Measurements from ENCODE around the gene ACTL8.

DNA sequence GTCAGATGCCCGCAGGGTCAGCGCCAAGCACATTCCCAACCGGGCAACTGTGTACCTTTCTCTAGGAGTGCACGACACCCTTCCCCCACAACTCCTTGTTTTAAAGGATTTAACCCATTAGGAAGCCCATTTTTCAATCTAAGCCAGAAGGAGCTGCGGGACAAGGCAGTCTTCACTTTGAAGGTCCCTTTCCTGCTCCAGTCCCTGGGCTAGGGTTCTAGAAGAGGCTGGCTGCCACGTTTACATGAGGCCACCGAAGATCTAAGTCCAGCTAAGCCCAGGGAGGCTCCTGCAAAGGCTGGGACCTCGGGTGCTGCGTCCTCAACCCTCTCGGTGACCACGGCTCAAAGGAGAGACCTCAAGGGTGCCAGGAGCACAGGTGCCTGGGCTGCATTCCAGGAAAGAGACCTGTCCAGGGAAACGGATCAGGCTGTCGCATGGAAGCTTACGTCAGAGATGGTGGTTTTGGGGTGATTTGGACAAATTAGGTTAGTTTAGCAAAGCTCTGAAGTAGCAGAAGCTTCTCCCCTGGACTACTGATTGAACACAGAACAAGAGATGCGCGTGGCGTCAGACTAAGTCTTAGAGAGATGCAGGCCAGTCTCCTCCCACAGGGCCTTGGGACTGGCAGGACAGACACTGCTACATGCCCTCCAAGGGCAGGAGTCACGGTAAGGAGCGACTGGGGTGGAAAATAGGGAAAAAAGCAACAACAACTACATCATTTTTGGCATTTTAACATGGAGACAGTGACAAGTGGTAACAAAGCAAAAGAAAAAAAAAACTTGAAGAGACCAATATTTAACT lies 32.3 kb downstream of the RCC2 start:
- PRO-cap: no peak

GRCh38 chr1:17593120-17593906 lies 53.8 kb downstream of the ARHGEF10L start:
- PRO-cap: no peak

GRCh38 chr1:17605562-17606300 lies 66.2 kb downstream of the ARHGEF10L start:
- PRO-cap: no peak

DNA sequence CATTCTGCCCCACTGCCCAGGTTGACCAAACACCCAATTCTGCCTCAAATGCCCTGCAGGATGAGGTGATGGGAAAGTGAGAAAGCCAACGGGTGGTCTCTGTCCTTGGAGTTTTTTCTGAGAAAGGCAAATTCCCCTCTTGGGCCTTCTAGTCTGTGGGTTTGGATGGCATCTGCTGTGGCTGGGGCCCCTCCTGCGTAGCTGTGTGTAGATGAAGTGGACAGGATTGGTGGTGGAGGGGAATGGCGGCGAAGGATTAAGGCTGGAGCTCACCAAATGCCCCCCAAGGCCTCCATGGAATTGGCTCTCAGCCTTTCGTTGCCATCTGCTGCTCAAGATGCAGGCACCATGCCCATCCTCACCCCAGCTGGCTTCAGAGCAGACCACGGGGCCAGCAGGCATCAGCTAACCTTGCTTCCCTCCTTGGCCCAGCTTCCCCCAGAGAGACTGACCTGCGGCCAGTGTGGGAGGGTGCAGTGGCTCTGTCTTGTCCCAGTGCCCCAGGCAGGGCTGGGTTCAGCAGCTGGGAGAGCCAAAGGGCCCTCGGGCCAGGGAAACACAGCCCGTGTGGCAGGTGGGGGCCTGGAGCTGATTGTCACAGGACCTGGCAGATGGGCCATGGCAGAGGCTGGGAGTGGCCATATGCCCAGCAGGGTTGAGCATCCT lies 66.9 kb upstream of the ACTL8 start:
- PRO-cap: no peak

GRCh38 chr1:17755140-17755522 lies at the start of gene ACTL8:
Gene ACTL8, plus strand, starts transcription at chr1:17755333.
- PRO-cap: no peak

DNA sequence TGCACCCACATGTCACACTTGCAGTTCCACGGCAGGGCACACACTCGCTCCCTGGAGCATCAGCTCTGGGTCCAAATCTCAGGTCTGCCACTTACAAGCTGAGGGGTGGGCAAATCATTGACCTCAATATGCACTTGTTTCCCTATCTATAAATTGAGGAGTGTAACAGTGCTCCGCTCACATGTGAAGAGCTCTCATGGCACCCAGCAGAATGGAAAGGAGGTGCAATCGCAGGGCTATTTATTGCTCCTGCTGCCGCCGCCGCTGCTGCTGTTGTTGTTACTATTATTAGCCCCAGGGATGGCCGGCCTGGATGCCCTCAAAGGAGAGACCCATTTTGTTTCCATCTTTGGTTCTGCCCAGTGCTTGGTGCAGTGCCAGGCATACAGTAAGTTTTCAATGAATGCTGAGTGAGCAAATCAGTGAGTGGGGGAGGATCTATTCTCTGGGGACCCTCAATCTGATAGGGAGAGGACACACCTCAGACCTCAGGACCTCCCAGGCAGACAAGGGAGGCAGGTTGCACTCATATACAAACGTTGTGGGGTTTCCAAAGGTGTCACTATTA lies 136.1 kb downstream of the ACTL8 start:
- PRO-cap: no peak

- PRO-cap: no peak
Measured at GRCh38 chr1:18107162-18107451, 491 bp upstream of the IGSF21 start.

GRCh38 chr1:18900098-18900753 lies 2.1 kb downstream of the ALDH4A1 start:
- PRO-cap: no peak

DNA sequence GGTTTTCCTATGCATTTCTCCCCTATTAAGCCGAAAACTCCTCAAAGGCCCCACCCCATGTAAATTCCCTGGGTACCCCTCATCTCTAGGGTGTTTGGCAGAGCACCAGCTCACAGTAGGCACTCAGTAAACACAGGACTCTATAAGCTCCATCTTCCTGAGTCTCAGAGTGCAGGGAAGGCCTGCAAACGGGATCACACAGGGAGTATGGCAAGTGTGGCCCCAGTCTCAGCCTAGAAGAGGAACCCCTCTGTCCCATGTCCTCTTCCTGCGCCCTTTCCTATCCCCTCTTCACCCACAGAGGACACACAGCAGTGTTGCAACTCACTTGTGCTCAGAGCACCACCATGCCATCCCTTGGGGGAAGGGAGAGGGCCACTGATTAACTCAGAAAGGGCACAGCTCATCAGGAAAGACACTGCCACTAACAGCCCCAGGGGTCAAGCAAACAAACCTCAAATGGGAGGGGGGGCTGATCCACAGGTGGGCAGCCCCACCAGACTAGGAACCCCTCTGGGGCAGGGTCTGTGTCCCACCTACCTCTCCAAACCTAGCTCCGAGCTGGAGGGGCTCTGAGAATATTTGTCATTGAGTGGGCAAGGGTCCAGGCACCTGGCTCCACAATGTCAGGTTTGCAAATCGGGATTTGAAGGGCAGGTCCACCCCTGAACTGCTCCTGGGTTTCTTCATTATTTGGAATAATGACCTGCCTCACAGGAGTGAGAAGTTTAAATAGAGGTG lies 1.2 kb downstream of the ALDH4A1 start:
- PRO-cap: no peak

DNA sequence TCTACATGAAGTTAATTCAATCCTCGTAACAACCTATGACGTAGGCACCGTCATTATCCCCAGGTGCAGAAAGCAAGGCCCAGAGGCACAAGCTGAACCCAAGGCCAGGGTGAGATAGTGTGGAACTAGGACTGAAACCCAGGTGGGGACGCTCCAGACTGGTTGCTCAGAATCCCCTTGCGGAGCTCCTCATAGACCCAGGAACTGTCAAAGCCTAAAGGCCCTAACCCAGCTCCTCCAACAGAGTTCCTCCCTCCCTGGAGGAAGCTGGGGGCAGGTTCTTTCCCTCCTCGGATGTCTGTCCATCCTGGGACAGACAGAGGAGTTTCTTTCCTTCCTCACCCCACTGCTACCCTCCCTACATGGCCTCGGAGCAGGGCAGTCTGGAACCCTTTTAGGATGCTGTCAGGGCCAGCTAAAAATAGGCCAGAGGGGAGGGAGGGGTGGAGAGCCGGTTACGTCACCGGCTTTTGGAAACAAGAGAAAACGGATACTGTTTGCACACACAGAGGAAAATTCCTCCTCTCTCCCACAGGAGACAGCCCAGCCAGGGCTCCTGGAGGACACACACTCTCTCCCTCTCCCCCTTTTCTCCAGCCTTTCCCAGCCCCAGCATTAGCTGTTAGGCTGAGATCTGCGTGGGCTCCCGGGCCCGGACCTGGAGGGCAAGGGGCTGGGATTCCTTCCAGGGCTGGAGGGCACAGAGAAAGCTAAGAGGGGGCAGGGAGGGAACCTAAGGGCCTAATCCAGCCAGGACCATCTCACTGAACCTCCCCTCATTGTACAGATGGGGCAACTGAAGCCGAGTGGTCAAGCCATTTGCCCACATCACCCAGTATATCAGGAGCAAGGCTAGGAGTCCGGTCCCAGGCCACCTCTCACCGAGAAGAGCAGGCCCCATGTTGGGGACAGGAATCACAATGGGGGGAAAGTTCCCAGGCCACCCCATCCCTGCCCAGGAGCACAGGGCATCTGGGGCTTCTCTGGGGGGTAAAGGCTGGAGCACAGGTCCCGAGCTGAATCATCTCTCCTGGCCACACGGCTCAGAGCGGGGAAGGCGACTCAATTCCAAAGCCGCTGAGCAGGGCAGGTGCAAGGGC lies 20.0 kb upstream of the ALDH4A1 start:
- PRO-cap: no peak

DNA sequence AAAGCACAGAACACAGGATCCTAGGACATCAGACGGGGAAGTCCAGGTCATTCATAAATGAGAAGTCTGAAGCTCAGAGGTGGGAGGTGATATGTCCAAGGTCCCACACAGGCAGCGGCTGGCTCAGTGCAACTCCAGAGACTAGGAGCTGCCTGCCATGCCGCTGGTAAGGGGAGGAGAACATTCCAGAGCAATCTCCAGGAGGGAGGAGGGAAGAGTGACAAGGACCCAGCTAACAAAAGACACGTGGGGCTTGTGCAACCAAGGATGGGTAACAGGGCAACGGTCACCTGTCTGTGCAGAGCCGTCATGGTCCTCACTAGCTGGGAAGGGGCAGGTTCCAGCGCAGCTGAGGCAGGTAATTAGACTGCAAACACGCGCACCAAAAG lies 19.5 kb downstream of the IFFO2 start:
- PRO-cap: no peak

- PRO-cap: no peak
Measured at GRCh38 chr1:18965655-18966365, 9.3 kb upstream of the IFFO2 start.

DNA sequence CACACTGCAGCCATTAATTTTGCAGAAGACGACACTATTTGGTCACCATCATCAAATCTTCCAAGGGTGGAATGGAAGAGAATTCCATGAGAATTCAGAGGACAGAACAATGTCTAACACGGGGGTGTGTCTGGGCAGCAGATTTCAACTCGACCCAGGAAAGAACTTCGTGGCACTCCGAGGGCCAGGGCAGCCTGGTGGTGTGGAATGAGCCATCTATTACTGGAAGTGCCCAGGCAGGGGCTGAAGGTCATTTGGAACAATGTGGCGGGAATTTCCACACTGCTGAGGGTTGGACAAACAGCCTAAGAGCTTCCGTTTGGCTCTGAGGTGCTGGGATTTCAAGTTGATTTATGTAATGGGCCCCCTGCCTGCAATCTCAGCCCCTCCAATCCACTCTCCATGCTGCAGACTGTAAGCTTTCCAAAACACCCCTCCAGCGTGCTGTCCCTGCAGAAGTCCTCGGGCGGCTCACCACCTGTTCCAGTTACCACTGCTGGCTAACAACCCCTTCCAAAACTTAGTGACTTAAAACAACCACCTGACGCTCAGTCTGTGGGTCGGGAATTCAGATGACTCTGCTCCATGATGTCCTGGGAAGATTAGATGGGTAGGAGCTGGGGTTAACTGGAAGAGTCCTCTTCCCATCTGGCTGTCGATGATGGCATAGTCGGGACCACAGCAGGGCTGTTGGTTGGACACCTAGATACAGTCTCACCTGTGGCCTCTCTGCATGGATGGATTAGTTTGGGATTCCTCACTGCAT lies 89.5 kb upstream of the IFFO2 start:
- PRO-cap: no peak

DNA sequence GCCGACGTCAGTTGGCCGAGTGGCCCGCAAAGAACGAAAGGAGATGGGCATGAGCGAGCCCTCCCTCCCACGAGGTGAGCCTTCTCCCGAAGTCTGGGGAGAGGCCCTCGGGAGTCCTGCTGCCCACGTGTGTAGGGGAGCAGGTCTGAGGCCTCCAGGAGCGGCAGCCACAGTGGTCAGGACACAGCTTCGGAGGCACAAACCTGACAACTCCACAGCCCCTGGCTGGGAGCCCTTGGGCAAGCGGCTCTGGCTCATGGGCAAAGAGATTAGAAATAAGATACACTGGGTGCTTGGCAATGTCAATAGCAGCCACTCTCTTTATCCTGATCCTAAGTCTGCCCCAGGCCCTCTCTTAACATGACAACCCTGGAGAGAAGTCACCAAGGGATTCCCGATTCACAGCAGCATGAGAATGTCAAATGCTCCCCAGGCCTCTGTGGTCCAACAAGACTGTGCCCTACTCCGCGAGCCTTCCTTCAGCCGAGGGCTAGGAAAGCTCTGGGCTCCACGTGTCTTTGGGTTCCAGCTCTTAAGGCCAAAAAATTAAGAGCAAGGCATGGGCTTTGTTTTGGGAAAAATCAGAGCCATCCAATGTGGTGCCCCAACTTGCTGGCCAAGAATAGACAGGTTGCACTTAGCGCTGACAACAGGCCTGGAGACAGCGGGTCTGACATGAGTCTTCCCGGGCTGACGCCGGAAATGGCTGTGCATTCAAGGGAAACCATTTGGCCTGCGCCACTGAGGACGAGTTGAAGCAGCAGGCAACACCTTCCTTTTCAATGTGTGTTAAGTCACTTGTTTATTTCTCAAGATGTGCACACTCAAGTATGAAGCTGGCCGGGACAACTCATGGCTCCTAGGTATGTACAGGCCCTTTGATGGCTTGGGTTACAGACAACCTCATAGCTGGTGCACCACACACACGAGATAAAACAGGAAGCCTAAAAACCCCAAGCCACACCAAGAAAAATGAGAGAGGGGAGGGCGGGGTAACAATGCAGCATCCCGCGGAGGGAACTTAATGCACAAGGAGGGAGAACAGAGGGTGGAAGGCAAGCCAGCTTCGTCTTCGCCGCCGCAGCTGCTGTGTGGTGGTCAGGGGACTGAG lies 117.6 kb upstream of the IFFO2 start:
- PRO-cap: no peak

GRCh38 chr1:19095533-19095939 lies 114.5 kb downstream of the UBR4 start:
- PRO-cap: no peak

DNA sequence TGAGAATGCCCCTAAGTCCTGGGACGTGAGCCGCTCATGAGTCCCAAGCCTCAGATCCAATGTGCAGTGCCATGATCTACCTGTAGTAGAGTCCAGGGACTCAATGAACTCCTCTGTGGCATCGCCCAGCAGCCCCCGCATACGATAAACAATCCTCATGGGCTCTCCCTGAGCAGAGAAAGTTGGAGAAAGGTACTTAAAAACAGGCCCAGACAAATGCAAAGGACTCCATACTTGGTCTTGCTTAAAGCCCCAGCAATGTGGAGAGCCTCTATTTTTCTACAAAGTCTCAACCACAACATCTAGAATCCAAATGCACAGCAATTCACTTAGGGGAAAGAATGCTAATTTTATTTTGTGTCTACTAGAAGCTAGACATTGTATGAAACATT lies 113.0 kb downstream of the UBR4 start:
- PRO-cap: no peak

GRCh38 chr1:19141304-19142053 lies 68.6 kb downstream of the UBR4 start:
- PRO-cap: no peak

DNA sequence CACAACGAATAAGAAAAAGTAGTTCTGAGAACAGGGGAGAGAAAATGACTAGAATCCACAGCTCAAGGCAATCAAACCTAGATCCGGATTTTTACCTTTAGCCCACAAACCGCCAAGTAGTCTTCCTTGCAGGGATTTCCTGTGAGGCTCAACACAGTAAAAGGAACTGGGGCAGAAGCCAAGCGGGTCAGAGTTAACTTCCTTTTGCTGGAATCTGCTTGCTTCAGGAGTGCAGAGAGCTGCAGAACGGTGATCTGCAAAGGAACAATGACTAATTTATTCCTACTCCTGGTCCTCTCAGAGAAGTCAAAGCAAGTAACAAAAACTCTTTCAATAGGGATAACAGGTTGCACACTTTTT lies 53.4 kb downstream of the UBR4 start:
- PRO-cap: no peak

DNA sequence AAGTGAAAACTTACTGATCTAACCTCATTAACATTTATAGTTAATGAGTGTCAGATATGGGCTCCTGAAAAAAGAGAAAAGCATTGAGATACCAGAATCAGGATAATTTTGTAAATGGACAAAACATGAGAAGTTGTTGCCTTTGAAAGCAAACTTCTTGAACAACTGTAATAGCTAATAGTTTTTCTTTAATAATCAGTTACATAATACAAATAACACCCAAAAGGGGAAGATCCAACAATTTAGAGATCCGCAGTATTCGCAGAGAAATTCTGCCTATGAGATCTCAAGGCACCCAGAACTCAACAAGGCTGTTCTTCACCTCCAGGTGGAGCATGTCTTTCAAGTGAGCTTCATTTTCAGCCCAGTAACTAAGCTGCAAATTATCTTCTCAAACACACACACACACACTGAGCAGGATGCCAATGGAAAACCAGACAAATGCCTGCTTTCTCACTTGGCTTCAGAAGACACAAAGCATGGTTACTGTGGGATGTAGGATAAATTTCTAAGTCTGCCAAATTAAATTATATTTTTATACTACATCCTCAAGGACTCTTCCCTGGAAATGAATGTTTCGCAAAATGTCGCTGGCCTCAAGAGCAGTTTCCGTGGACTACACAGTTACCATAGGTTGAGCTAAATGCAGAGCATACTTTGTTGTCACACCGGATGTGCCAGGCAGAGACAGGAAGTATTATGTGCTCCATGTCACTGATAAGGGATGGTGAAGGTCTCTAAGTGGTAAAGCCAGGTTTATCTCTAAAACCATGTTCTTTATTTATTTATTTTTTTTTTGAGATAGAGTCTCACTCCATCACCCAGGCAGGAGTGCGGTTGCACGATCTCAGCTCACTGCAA lies 30.4 kb downstream of the UBR4 start:
- PRO-cap: no peak

GRCh38 chr1:19209273-19209949 lies 655 bp downstream of the UBR4 start:
- PRO-cap: no peak